Smooth muscle cell (in vitro differentiated cells): ENCODE measurements around a stretch of chr15.

DNA sequence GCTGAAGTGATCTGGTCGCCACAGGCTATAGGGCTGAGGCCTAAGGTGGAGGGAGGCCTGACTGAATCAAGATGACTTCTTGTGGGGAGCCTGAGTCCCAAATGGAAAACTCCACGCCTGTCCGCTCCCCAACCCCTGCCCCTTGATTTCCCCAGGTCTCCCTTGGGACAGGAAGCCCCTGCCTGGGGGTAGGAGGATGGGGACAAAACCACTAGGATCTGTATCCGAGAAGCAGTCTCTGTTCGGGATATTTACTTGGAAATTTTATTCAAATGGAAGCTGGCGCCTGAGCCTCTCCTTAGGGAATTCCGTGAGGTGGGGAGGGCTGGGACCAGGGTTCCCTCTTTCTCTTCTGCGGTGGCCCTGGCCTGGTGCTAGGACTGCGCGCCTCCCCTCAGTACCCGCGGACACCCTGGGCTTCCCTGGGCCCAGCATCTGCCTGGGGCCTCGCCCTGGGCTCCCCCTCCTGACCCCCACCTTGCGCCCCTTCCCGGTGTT, 526 bp upstream of the FES start:
- RAMPAGE, long total RNA = no peak

- RAMPAGE, long total RNA = no peak
Observed at GRCh38 chr15:90910058-90910333, 6.9 kb downstream of the MAN2A2 start.

- RAMPAGE, long total RNA = no peak
Observed at GRCh38 chr15:90931040-90932038, 1.0 kb downstream of the HDDC3 start.

GRCh38 chr15:90957075-90957839, 2.6 kb downstream of the RCCD1 start:
- RAMPAGE, long total RNA = no peak

DNA sequence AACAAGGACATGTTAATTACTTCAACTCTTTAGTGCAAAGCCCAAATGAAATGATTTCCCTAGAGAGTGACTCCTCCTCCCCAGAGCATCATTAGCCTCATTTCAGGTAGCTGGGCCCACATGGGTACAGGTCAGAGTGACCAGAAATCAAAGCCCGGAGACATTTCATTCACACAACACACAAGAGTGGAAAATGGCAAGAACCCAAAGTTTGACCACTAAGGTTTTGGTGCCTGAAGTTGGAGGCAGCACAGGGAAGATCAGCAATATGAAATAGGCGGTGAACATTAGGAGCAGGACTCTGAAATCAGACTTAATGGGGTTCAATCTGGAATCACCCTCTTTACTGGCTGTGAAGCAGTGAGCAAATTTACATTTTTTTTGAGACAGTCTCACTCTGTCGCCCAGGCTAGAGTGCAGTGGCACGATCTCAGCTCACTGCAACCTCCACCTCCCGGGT, 19.6 kb downstream of the PRC1 start:
- RAMPAGE, long total RNA = no peak

GRCh38 chr15:91694916-91695216, 158.6 kb upstream of the SLCO3A1 start:
- RAMPAGE, long total RNA = no peak

DNA sequence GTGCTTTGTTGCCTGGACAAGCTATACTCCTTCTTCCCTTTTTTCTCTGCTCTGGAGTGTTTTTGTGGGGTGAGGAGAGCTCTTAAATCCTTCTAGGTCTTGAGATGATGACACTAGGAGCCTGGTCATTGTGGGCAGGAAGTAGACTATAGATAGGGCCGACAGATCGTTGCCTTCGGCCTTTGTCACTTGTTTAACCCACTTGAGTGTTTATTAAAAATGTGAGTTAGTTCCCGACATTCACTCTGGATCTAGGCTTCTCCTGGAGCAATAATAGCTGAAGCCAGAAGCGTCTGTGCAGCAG, 93.9 kb downstream of the SLCO3A1 start:
- RAMPAGE, long total RNA = no peak

DNA sequence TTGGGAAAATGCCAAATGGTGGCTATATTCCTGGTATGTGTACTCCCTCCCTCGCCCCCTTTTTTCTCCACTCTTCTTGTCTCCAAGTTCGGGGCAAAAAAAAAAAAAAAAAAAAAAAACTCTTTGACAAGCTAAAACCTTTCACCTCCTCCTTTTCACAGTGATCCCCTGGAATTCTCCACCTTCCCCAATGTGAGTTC, 263.0 kb upstream of the ST8SIA2 start:
- RAMPAGE, long total RNA = no peak

DNA sequence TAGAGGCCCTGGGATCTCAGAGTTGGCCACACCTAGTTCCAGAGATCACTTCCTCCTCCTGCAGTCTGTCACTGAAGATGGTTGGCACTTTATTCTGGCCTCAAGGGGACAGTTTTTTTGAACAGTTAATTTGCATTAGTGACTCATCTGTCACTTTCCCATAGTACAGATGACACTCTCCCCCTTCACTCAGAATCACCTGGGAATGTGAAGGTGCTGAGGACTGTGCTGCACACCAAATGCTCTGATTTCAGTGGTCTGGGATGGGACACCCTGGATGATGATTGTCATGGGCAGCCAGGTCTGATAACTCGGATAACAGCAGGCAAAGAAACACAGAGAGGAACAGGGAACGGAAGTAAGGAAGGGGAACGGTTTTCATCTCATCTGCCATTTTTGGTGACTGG, 232.6 kb upstream of the ST8SIA2 start:
- RAMPAGE, long total RNA = no peak

- RAMPAGE, long total RNA = no peak
Observed at GRCh38 chr15:92167395-92167661, 226.4 kb upstream of the ST8SIA2 start.

DNA sequence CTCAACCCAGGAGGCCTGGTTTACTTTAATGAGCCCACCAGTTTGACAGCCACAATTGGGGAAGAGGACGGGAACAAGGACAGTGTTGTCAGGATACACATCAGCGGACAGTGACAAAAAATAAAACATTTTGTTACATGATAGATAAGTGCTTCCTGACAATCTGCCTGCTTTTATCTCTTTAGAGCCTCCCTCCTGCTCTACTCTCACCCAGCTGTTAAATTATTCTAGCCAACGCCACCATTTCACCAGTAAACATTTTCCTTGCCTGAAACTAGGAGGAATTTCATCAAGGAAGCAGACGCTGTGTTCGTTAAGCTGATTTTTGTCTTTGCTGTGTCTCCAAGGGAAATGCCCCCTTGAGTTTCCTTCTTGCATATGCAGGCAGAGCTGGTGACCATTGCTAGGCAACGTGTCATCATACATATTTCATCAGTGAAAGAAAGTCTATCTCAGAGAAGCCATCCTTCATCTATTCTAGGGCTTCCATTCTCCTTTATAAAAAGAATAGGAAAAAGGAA, 87.1 kb upstream of the ST8SIA2 start:
- RAMPAGE, long total RNA = no peak

DNA sequence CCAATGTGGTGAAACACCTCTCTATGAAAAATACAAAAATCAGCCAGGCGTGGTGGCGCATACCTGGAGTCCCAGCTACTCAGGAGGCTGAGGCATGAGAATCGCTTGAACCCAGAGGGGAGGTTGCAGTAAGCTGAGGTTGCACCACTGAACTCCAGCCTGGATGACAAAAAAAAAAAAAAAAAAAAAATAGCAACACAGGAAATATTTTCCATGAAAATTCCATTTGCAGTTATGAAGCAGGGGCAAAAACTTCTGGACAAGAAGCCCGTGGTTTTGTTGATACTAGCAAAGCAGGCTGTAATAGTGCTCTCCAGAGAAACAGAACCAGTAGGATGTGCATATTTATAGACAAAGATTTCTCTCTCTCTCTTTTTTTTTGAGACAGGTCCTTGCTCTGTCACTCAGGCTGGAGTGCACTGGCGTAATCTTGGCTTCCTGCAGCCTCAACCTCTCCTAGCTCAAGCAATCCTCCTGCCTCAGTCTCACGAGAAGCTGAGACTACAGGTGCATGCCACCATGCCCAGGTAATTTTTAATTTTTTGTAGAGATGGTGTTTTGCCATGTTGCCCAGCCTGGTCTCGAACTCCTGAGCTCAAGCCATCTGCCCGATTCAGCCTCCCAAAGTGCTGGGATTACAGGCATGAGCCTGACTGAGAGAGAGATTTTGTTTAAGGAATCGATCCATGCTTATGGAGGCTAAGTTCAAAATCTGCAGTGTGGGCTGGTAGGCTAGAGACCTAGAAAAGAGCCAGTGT, 67.1 kb upstream of the CHD2 start:
- RAMPAGE, long total RNA = no peak

DNA sequence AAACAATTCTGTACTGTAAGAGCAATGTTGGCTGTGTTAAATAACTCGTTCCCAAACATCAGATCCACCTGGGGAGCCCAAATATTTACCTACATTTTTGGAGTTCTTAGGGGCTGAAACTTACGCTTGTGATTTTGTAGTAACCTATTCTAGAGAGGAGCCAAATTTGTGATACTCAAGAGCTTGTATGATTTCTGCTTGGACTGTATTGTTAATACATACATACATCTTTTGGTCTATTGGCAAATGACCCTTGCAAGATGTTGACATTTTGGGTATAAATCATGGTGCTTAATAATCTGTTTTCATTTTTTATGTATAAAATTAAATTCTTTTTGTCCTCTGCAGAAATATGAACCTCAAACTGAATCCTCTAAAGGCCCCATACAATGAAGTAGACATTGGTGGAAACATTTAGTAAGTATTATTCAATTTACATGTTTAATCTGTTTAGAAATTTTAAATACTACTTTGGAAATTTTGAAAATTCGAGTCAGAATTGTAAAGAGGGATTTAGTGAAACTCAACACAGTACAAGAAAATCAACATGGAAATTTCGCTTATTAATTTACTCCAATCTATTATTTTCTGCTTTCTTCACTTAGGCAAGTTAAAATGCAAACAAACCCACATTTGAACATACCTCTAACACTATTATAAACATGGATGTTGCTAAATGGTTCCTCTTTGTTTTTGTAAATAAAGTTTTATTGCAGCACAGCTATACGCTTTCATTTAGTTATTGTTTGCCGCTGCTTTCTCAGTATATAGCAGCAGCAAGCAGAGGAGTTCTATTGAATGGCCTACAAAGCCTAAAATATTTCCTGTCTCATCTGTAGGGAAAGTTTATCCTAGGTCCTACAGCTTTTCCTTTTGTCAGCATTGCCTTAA, 8.2 kb upstream of the CHD2 start:
- RAMPAGE, long total RNA = no peak

- RAMPAGE, long total RNA = no peak
Observed at GRCh38 chr15:92898434-92899380, 1.4 kb upstream of the CHD2 start.

DNA sequence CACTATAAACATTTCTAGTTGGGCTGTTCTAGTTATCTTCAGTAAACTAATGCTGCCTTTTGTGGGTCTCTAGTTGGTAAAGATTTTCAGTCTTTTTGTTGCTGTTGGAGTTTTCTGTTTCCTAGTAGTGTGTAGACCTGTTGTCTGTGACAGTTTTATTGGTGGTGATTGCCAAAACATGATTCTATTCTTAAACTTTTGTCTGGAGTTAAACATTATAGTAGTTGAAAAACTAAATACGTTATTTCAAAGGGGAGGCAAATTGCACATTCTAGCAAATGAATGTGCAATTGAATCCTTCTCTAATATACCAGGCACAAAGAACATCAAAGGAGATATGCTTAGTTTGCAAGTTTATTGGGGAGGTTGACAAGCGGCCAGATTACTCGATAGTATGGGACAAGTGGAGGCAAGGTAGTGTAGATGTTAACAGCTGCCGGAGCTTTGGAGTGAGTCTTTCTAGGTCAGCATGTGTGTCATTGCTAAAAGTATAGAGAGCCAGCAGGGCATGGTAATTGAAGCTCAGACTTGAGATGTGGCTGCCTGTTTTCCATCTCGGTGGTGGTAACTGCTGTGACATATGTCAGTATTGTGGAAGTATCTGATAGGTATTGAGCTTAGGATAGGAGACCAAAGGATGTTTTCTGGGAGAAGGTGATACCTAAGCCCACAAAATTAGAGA, 20.6 kb downstream of the CHD2 start:
- RAMPAGE, long total RNA = no peak

GRCh38 chr15:92923962-92924840, 24.1 kb downstream of the CHD2 start:
- RAMPAGE, long total RNA = no peak

- RAMPAGE, long total RNA = no peak
Observed at GRCh38 chr15:92947160-92947506, 47.0 kb downstream of the CHD2 start.

- RAMPAGE, long total RNA = no peak
Observed at GRCh38 chr15:93025366-93025941, 63.6 kb downstream of the RGMA start.

GRCh38 chr15:93061535-93062269, 27.3 kb downstream of the RGMA start:
- RAMPAGE, long total RNA = no peak

DNA sequence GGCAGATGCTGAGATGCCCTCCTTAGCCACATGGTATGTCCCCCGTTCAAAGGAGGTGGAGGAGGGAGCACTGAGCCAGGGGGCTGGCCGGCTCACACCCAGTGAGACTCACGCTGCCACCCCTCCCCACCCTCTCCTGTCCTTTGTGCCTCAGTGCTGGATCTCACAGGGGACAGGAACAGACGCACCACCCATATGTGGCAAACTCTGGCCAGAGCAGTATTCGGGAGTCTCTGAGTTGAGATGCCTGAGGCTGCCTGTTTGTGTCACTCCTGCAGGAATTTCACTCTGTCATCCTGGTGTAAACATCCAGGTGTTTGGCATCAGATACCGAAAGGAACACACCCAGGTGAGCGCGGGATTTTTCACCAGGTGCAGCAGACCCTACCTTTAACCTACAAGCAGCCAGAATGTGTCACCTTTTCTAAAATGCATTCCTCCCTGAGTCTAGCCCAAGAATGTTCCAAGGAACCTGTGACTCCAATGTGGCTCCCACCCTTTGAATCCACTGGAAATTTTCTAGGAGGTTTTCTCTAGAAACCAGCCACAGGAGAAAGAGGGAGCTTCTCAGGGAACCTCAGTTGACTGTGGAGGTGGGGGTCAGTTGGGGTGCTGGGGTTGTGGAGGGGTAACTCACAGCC, 25.6 kb downstream of the RGMA start:
- RAMPAGE, long total RNA = no peak